Hair follicle dermal papilla cell (primary cell): ENCODE data around the genes CCDC160, SMIM10, INTS6L, CT45A6, CT45A2 and CT45A8.

GRCh38 chrX:134236710-134237739, at the start of gene CCDC160:
Gene CCDC160 (plus strand): TSS chrX:134237182.
- CAGE, long polyA plus RNA: no peak

GRCh38 chrX:134369378-134370003, 3.6 kb upstream of the PHF6 start:
- CAGE, long polyA plus RNA: no peak

- CAGE, long polyA plus RNA: no peak
Observed at GRCh38 chrX:134448119-134448417, 11.9 kb upstream of the HPRT1 start.

DNA sequence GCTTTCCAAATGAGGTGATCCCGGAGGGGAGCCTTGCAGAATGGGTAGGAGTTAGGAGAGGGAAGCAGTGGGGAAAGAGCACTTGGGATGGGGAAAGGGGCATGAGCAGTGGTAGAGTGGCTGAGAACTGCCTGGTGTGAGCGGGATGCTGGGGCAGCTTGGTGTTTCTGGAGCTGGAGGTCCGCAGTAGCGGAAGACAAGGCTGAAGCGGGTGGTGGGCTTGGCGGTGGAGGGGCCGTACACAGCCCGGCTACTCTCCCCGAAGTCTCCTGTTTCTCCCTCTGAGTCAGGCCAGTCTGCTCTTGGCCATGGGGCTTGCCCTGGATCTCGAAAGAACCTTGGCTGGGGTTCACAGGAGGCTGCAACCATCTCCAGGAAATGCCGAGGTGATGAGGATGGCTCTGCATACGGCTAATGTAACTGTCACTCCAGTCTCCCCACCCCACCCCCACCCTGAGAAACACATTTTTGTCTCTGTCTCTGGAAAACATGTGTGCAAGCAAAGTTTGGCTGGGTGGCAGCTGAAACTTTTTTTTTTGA, 11.4 kb upstream of the PLAC1 start:
- CAGE, long polyA plus RNA: no peak

GRCh38 chrX:134770668-134771686, 26.0 kb downstream of the PABIR2 start:
- CAGE, long polyA plus RNA: no peak

- CAGE, long polyA plus RNA: no peak
Observed at GRCh38 chrX:134990614-134991581, at the start of gene SMIM10. Gene SMIM10 (plus strand): TSS chrX:134990991.

GRCh38 chrX:135520232-135521317, at the start of gene INTS6L:
Gene INTS6L (plus strand): TSS chrX:135520660.
- CAGE, long polyA plus RNA: no peak

GRCh38 chrX:135802635-135803129, at the start of gene CT45A6:
Gene CT45A6 (minus strand): TSS chrX:135802787.
- CAGE, long polyA plus RNA: no peak

GRCh38 chrX:135819866-135820228, at the start of gene CT45A2:
Gene CT45A2 (minus strand): TSS chrX:135820012.
- CAGE, long polyA plus RNA: no peak

DNA sequence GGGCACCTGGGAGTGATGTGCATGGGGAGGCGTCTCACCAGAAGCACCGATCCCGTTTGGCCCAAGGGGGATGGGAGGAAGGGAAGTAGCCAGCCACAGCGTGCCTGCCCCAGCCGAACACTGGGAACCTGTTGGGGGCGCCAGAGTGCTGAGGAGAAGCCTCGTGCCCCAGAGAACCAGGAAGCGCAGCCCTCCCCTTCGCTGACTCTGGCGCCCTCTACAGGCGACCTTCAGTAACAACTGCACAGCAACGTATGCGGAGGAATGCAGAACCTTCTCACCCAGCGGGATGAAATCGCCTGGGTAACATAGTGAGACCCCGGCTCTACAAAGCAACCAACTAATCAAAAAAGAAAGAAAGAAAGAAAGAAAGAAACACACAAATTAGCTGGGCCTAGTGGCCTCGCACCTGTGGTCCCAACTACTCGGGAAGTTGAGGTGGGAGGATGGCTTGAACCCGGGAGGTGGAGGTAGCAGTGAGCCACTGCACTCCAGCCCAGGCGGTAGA, at the start of gene CT45A8:
Gene CT45A8 (minus strand): TSS at position 122 of the 508 bp plus-strand sequence.
- CAGE, long polyA plus RNA: no peak

DNA sequence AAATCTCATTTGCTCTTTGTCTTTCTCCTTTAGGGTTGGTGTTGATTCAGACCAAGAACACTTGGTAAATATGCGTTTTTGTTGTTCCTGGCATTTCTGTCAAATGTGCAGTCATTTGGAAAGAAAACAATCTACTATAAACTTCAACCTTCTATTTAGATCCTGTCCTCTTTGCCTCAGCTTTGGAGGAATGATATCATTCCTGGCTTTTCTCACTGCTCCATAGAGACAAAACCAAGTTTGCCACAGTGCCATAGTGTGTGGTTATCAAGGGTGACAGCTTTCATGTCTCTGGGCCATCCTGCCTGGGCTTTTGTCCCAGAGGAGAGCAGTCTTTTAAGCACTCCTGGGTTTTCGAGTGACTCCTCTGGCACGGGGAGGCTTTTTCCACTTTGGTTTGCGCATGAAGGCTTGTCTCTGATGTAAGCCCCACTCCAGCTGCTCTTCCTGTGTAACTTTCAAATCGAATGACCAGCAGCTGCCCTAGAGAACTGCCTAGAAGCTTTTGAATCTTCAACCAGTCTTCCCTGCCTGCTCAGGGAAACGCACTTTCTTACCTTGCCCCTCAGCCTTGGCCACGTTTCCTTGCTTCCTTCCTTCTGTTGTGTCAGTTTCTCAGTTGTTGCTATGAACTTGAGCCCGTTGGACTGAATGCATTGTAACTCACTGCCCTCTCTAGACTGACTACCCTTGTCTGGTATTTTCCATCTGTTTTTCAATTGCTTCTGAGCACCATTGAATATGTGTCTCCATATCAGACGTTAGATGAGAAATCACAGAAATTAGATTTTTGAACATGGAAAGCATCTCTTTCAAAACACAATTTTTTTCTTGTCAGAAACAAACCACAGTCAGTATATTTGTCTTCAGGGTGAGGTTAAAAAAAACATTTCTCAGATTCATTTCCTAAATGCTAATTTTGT, 45.1 kb downstream of the SLC9A6 start:
- CAGE, long polyA plus RNA: no peak

- CAGE, long polyA plus RNA: no peak
Observed at GRCh38 chrX:136055592-136056463, 70.6 kb downstream of the SLC9A6 start.

DNA sequence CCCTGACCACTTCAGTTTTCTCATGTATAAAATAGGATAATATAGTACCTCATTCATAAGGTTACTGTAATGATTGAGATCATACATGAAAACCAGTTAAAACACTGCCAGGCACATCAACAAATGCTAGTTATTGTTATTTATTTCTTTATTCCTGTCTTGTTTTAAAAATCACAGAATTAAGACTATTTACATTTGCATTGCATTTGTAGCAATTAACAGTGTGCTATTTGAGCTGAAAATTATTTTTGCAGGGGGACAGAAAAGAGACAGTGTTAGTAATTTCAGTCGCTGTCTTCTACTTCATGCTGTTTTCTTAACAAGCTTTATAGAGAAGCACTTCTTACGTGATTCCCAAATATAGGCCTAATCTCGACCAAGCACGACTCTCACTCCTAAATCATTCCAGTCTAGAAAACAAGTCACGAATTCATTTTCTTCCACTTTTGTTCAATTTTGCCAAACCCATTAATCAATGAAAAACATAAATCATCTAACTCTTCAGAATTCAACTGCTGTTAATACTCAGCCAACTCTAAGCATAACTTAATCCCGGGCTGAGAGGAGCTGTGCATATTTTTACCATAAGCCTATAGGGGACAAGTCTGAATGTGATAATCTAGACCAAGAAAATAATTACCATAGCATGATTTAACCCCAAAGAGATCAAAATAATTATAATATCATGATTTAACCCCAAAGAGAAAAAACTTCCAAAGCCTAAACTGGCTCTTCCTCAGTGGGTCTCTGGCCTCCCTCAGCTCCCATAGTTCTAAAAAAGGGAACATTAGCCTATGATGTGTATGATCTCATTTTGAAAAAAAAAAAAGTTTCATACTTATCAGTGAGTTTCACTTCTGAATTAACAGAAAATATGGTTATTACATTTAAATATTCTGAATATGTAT, 70.4 kb upstream of the FHL1 start:
- CAGE, long polyA plus RNA: no peak

DNA sequence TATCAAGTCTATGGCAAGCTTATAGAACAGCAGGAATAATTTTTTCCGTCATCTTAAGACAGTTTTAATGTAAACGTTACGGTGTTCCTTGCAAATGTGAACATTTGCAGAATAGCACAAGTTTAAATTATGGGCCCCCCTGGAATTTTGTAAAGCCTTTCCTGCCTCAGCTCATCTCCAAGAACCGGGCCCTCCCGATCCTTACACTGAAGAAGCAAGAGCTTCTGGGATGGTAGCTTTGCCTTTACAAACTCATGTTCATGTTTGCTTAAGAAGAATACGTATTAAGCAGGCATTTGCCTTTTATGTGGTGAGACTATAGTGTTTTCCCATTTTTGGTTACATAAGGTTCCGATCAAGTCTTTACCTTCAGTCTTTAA, 47.8 kb upstream of the FHL1 start:
- CAGE, long polyA plus RNA: no peak

- CAGE, long polyA plus RNA: no peak
Observed at GRCh38 chrX:136173901-136174796, 22.7 kb upstream of the FHL1 start.

GRCh38 chrX:136195443-136195660, 1.5 kb upstream of the FHL1 start:
- CAGE, long polyA plus RNA: no peak

- CAGE, long polyA plus RNA: no peak
Observed at GRCh38 chrX:136197670-136198153, 865 bp downstream of the FHL1 start.

DNA sequence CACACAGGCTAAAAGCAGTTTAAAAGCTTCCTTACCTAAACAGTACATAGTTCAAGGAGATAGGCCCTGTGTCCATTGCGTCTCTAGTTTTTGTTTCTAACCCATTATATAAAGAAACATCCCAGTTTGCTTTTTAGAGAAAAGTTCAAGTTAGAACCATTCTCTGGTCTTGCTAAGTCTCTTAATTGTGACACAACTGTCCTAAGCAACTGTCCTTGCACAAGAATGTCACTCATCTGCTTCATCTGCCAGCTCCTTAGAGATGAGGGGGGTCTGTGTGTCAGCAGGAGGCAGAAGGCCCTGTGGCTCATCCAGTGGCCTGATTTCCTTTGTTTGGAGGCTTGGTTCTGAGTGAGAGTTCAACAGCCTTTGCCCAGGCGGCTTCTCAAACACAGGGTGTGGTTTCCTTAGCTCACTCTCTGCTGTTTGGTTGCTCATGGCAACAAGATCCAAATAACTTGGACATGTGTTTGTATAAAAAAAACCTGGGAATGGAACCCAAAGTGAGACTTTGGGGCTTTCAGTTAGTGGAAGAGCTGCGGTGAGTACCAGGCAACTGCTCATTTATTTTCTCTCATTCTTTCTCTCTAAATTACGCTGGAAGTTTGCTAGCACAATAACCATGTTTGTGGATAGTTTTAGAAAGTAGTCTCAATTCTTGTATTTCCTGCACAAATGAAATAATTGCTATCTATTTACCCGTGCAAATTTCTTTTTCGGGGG, 7.7 kb downstream of the FHL1 start:
- CAGE, long polyA plus RNA: no peak

DNA sequence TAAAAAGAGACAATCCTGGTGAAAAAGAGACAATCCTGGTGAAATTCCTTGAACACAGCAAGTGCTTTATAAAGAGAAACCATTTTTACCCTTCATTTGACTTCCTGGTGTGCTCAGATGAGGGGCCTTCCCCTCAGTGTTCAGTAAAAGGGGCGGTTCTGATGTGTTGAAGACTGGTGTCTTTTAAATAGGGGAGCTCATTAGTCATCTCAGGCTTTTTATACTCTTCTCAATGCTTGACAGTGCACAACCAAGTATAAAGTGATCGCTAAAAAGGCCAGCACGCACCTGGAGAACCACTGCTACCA, 30.7 kb upstream of the CD40LG start:
- CAGE, long polyA plus RNA: no peak

- CAGE, long polyA plus RNA: no peak
Observed at GRCh38 chrX:136779107-136779937, 1.4 kb downstream of the ARHGEF6 start.